Metastatic Lung Carcinoma in the Adrenal Gland (tissue), 1 donor: ENCODE results near the gene RPS6KA5.

DNA sequence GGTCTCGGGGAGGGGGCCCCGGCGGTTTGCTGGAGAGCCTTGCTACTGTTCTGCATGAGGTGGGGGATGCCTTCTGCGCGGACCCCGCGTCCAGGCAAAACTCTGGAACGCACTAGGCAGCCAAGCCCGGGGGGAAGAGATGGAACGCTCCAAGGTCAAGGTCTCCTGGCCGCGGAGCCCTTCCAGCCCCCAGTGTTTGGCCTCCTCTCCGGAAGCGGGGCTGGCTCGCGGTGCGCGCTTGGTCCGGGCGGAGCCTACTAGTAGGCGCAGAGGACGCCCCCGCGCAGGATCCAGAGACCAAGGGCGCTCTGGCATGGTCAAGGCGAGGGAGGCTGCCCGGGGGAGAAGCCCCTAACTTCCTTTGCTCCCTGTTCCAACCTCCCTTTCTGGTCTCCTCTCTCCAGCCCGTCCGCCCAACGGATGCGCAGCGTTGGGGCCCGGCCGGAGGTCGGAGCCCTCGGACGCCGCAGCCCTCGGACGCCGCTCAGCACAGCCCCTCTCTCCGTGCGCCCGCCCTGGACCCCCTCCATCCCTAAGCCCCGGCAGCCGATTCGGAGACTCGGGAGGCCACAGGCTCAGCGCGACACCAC lies 741 bp upstream of the KCNK13 start:
- PRO-cap: no peak

DNA sequence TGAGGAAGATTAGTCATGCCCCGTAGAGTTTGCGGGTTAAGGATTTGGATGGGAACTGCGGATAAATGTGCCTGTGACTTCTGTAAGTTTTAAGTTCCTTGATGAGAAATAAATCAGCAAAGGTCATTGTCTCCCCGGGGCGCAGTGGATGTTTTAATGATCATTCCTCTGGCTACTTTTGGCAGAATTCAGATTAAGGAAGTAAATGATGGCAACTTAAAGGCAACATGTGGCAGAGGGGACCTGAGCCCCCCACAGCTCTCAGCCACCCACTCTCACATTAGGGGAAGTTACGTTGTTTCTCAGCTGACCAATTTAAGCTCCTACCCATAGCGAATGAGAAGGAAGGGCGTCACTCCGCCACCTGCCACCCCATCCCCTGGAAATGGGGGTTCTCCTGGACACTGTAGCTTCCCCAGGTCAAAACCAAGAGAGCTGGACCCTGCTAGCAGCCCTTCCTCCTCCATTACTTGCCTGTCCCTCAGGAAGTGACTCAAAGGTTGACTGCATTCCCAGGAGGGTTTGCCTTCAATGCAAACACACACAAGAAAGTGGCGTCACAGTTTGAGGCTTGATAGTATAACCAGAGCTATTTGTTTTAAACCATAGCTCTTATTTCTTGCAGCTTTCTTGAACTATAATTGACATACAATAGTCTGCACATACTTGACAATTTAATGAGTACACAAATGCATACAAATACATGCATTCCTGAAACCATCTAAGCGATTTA lies 79.0 kb downstream of the KCNK13 start:
- PRO-cap: no peak

DNA sequence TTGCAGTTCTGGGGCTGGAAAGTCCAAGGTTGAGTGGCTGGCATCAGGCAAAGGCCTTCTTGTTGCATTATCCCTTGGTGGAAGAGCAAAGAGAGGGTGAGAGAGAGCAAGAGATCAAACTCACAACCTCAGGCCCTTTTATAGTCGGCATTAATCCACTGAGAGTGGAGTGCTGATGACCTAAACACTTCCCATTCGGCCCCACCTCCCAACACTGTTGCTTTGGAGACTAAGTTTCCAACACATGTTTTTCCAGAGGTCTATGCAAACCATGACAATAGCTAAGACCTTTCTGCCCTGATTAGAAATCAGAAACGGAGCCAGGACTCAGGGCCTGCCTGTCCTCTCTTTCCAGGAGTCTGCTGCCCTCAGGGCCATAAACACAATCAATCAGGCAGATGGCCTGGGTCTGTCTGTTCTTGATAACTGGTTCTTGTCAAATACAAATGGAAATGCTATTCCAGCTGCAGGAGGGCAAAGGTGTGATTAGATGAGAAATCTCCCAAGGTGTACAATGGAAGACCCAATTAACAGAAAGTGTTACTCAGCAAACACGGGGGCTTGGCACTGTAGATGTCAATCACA lies 97.2 kb upstream of the PSMC1 start:
- PRO-cap: no peak

DNA sequence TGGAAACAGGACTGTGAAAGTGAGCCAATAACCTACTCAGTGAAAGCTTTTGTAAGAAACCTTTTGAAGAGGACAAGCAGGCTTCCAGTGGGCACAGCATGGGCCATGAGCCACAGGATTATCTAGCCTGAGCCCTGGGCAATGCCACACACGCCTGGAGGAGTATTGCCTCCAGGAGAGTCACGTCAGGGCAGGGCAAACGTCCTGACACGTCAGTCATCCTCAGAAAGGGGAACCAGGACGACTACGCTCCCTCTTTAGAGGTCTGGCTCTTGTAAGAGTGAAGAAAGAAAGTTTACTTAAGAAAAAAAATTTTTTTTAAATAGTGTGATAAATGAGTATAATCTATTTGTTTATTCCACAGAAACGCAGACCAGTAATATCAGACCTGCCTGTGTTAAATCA lies 32.2 kb downstream of the NRDE2 start:
- PRO-cap: no peak

DNA sequence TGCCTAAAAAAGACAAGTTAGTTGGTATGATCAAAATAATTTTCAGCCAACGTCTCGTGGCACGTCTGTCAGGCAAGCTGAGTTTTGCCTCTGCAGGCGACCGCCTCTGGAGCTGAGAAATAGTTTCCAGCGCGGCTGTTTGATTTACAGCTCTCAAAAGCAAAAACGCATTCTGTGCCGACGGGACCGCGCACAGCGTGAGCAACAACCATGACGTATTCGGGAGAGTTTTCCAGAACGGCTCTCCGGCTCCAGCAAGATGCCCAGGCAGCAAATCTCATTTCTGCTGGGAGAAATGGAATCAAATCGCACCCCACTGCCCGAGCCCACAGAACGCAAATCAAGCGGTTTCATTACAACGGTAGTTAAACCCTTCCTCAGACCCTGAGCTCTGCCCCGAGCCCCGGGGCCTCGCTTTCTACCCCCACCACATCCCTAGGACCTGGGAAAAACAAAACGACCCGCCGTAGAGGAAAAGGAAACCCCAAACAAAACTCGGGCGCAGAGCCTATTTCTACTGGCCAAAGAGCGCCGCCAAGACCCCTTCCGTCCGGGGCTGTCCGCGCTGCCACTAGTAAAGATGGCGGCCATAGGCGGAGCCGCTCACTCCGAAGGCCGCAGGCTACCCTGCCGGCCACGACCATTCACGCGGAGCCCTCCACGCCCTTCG lies 14.1 kb upstream of the CALM1 start:
- PRO-cap: bidirectional peak, plus-strand start at position 170 of the sequence, minus-strand start at position 114 of the sequence; bidirectional peak, plus-strand start outside the sequence, minus-strand start at position 648 of the sequence

GRCh38 chr14:90401080-90401736 lies 4.4 kb downstream of the CALM1 start:
- PRO-cap: no peak

GRCh38 chr14:90508754-90509382 lies 112.0 kb downstream of the CALM1 start:
- PRO-cap: bidirectional peak, plus-strand start at chr14:90509109, minus-strand start at chr14:90508994

DNA sequence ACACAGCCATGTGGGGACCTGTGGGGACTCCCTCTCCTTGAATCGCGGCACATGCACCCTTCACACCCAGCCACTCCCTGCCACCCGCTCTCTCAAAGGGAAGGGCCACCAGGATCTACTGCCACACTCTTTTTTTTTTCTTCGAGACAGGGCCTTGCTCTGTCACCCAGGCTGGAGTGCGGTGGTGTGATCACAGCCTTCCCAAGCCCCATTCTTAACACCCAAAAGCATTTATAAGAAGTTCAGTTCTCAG lies 120.8 kb downstream of the CALM1 start:
- PRO-cap: no peak

DNA sequence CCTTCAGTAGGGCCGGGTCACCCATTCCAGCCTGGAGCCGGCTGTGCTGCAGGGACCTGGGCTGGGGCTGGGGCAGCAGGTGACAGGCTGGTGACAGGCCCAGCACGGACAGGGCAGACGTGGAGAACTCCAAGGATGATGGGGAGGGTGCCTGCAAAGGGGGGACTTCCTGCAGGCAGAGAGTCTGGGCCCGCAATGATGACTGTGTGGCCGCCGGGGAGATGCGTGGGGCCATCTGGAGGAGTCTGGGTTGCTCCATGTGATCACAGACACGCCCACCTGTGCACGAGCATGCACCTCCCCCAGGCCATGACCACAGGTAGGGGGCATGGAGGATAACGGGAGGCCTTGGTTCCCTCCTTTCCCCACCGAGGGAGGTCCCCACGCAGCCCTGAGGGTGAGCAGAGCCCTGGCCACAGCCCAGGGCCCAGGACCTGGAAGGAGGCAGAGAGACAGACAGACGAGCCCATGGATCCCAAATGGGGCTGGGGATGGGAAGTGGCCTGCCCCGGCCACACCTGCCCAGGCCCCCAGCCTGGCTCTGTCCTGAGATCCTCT lies 138.0 kb downstream of the CALM1 start:
- PRO-cap: no peak

DNA sequence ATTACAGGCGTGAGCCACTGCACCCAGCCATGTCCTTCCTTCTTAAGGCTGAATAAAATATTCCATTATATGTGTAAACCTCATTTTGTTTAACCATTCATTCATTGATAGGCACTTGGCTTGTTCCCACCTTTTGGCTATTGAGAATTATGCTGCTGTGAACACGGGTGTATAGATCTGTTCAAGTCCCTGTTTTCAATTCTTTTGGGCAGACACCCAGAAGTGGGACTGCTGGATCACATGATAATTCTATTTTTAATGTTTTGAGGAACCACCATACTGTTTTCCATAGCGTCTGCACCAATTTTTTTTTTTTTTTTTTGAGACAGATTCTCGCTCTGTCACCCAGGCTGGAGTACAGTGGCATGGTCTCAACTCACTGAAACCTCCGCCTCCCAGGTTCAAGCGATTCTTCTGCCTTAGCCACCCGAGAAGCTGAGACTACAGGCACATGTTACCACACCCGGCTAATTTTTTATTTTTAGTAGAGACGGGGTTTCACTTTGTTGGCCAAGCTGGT lies 185.1 kb downstream of the TTC7B start:
- PRO-cap: no peak

GRCh38 chr14:90933729-90934582 lies 117.7 kb upstream of the TTC7B start:
- PRO-cap: no peak

DNA sequence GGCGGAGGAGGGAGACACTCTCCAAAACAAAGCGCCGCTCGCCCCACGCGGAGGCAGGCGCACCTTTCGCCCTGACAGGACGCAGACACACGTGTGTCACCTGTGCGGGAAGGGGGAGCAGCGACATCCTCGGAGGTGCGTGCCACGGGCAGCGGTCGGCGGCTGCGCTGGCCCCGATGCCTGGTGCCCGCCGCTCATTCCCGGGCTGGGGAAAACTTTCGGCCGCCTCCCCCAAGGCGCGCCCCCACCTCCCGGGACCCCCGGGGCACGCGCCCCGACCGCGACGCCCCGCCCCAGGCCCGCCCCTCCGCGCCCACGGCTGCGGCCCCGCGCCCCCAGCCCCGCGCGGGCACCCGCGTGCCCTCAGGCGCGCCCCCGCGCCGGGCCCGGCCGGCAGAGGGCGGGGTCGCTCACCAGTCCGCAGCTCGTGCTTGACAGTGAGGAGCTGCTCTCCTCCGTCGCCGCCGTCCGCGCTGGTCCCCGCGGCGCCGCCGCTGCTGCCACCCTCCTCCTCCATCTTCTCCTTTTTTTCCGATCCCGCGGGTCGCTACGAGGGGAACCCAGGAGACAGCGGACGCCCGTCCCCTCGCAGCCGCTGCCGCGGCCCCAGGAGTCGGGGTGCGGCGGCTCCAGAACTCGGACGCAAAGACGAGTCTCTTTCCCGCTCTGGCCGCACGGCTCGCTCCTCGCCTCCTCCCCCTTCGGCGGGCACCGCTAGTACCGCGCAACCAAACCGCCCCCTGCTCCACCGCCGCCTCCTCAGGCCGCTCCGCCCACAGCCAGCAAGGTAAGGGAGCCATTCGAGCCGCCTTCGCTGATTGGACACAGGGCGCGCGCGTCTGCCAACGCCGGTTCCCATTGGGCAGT lies at the start of gene RPS6KA5:
RPS6KA5 (minus strand) TSS at position 724 of the 867 bp plus-strand sequence.
- PRO-cap: bidirectional peak, plus-strand start at position 416 of the sequence, minus-strand start at position 285 of the sequence; unidirectional peak, minus-strand start at position 703 of the sequence

DNA sequence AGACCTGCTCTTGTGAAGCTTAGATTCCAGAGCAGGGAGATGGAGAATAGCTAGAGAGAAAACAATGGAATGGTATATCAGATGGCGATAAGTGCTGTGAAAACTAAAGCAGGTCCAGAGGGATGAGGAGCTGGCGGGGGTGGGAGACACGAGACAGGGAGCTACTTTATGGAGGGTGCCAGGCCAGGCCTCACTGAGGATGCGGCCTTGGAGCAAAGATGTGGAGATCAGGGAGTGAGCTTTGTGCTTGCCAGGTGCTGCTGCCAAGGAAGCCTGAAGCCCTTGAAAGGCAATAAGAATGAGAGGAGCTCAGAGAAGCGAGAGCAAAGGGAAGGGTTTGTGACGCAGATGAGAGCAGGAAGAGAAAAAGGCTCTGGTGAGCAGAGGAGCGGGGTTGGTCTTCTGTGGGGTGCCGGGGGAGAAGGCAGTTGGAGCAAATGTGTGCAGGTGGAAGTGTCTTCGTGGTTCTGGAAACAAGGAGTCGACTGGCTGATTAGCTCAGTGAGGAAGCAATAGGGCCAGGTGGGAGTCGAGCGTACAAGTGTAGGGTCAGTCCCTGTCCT lies 6.1 kb upstream of the DGLUCY start:
- PRO-cap: no peak

DNA sequence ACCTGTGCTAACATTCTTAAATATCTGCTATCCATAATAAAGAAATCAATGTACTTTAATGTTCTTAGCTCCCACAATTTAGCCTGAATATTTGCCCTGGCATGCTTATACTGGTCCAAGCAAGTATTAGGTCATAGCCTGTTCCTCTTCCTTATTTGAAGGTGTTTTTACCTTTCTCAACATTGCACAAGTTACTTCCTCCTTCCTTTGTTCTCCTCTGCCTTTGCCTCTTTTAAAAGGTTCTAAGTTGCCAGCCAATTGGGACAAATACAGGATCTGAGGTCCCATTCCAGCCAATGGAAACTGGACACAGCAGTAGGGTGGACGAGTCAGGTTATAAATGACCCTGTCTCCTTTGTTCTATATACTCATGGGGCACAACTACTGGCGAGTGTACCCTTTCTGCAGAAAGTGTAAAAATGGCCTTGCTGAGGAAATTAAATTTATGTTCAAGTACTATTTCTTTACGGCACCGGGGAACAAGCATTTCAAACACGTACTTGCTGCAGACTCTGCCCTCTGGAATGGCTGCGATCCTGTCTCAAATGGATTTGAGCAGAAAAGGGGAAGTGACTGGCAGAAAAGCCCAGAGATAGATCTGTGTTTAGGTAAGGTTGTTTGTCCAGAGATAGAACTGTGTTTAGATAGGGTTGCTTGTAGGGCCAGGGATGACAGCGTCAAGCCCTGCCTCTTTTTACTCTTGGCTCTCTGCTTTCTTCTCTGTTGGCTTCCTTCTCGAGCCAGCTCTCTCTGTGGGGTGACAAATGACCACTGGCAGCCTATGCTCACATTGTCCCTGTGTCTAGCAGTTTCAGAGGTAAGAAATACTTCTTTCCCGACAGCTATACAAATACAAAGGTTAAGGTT lies 11.2 kb downstream of the DGLUCY start:
- PRO-cap: no peak

- PRO-cap: no peak
These were observed 1.6 kb upstream of the GPR68 start for GRCh38 chr14:91245871-91246641.

GRCh38 chr14:91315611-91316611 lies 71.4 kb upstream of the GPR68 start:
- PRO-cap: no peak

DNA sequence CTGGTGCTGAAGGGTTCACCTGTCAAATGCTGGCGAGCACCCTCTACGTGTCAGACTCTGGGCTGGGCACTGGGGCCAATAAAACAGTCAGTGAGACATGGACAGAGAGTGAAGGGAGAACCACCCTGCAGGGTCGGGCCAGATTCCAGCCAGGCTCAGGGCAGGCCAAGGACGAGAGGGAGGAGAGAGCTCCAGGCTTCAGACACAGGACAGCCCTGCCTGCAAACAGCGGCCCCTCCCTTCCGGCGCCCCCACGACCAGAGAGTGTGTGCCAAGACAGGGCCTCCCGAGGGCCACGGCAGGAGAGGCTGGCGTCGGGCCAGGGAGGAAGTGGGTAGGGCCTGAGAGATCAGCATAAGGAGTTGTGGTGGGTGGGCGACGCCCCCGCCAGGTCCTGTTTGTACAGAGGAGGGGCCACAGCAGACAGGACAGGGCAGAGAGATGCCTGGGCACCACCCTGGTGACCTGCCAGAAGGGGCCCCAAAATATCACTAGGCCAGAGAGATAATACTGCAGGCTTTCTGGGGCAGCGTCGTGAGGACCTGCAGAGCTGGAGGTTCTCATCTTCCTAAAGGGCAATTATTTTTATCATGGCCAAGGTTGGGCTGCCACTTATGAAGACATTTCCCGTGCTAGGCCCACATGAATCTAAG lies 73.1 kb upstream of the GPR68 start:
- PRO-cap: no peak

- PRO-cap: no peak
These were observed 80.7 kb upstream of the GPR68 start for GRCh38 chr14:91325088-91325701.

DNA sequence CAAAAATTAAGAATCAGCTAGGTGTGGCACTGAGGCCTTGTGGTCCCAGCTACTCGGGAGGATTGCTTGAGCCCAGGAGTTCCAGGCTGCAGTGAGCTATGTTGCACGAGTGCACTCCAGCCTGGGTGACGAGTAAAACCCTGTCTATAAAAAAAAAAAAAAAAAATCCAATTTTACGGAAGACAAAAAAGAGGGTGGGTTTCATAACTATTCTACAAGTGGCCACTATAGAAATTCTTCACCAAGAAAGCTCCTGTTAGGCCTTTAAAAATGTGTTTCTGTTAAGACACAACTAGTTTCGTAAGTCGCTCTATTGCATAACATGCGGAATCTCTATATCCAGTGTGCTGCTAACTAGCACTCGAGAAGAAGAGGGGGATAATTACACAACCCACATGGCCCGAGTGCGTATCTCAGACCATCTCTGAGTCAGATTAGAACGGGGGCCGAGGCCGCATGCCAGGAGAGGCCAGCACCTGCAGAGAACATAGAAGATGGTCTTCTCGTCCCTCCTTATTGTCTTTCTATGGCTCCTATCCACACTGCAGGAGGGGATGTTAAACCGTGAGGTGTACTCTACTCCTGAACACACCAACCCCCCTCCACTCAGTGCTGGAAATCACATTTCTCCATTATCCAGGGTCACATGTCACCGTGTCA lies 56.5 kb downstream of the CCDC88C start:
- PRO-cap: no peak

GRCh38 chr14:91373476-91374389 lies 43.9 kb downstream of the CCDC88C start:
- PRO-cap: no peak